ENCODE results near the gene C9orf153.

GRCh38 chr9:84207312-84207893 is 133.2 kb downstream of the SLC28A3 start:
- PRO-cap, 3 experiments, result no peak in any of the 3 experiments
- RAMPAGE, long total RNA, 4 experiments, result no peak in any of the 4 experiments
- RRBS, result no CpG with 5 or more reads among the region's 9 CpGs

DNA sequence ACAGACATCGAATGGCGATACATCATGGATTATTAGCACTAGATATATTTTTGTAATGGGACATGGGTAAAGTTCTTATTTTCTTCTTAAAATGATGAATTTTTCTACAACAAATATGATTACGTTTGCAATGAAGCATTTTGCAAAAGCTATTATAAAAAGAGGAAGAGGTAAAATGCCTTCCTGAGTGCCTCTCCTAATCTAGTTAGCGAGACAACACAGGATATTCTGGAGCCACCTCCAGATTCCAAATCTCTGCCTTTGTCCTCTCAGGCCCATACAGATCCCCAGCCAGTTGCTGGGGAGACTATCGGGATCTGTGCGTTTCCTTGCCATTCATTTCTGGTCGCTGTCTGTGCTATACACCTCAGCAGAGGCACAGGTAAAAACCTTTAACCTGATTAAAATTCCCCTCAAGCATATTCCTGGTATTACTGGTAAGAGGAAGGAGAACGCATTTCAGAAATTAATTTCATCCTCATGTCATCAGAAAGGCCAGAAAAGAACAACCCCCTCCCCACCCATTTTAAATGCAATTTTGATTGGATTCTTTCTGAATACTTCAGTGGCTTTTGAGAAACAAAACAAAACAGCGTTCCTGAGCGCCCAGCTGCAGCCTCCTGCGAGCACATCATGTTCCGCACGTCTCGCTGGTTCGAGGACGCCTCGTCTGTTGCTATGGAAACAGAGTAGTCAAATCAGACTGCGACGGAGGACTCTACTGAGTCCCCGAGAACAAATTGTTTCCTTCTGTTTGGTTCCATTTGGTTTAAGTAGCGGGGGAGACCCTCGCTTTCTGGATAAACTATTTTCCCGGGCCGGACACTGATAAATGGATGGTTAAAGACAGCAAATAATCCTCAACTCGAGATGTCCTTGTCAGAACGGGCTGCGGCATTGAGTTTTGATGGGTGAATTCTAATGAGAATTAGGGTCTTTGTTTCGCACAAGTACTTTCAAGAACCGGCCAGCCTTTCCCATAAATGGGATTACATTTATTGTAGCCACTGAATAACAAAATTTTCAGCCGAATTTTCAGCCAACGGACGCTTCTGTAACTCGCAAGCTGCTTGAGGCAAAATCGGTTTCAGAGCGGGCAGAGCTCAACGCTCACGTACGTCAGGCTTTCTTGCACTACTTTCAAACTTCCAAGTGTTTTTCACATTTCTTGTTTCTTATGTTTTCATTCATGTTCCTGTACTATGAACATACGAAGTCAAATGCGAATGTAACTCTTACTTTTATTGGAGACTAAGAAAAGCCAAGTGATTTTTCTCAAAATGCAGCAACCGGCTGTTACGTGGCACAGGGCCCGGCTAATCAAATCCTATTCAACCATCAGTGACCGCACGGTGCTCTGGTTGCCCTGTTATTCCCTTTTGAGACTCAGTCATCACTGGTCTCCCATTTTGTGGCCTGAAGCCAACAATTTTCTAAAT is 69.0 kb downstream of the SLC28A3 start:
- PRO-cap, 3 experiments, result peak in 1 of 3 experiments; most common plus-strand start position 696 of the sequence (in 1); most common minus-strand start position 622 of the sequence (in 1)
- RAMPAGE, long total RNA, 4 experiments, result no peak in any of the 4 experiments
- RRBS, result no CpG with 5 or more reads among the region's 45 CpGs

DNA sequence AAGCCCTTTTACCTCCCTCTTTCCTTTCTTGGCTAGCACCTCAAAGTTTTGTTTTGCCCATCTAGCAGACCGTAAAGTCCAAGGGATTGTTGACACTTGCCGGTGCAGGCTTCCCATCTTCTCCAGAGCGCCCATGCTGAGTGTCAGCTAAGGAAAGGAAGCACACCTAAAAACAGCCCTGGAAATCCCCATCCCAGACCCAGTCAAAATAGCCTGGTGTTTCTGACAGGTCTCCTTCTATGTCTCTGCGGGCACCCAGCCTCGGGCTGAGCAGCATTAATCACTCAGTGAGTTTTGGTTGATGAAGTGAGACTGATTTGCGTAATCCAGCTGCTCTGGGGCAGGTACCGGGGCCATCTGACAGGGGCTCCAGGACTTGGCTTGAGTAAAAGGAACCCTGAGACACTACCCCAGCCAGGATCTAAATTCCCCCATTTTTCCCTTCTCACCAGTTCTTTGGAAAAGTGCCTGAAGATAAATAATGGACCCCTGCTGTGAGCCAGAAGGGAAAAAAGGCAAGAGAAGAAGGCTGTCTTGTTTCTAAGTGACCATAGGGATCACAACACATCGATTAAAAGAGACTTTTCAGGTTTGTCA is 647 bp downstream of the SLC28A3 start:
- PRO-cap, 3 experiments, result no peak in any of the 3 experiments
- RAMPAGE, long total RNA, 4 experiments, result no peak in any of the 4 experiments
- RRBS, result no CpG with 5 or more reads among the region's 8 CpGs

DNA sequence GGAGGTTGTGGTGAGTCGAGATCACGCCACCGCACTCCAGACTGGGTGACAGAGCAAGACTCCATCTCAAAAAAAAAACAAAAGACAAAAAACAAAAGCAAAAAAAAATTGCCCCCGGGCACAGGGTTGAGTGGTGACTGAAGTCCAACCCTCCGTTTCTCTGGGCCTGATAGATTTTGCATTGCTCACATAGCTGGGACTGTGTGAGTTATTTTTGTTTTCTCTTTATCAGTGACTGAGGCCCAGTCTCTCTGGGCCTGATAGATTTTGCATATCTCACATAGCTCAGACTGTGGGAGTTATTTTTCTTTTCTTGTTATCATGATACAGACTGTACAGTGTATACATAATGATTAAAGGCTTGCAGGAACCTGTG is 2.5 kb upstream of the SLC28A3 start:
- PRO-cap, 3 experiments, result no peak in any of the 3 experiments
- RAMPAGE, long total RNA, 4 experiments, result no peak in any of the 4 experiments
- RRBS, result no CpG with 5 or more reads among the region's 5 CpGs

DNA sequence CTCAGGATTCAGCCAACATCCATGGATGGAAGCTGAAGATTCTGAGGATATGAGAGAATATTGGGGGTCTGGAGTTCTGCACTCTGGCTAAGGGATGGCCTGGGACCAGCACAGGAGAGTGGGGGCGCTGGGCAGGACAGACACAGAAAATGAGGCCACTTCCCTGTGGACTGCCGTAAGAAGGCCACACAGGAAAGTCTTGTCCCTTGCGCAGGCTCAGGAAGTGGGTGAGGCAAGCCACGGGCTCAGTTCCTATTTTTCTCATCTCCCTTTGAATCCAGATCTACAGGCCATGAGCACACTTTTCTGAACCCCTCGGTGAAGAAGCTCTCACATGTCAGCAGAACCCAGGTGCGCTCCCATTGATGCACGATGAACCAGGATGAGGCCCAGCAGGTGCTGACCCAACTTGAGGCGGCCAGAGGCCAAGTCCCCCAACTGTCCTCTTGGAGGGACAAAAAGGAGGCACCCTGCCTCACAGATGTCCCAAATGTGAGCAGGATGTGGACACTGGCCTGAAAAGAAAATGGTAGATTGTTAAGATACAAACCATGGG is 207.4 kb downstream of the AGTPBP1 start:
- PRO-cap, 3 experiments, result peak in 1 of 3 experiments; most common plus-strand start position 274 of the sequence (in 1); most common minus-strand start position 151 of the sequence (in 1)
- RAMPAGE, long total RNA, 4 experiments, result no peak in any of the 4 experiments
- RRBS, result no CpG with 5 or more reads among the region's 8 CpGs

- PRO-cap, 3 experiments, result no peak in any of the 3 experiments
- RAMPAGE, long total RNA, 4 experiments, result no peak in any of the 4 experiments
- RRBS, result no CpG with 5 or more reads among the region's 4 CpGs
These were observed 25.3 kb downstream of the AGTPBP1 start for GRCh38 chr9:85716357-85716963.

DNA sequence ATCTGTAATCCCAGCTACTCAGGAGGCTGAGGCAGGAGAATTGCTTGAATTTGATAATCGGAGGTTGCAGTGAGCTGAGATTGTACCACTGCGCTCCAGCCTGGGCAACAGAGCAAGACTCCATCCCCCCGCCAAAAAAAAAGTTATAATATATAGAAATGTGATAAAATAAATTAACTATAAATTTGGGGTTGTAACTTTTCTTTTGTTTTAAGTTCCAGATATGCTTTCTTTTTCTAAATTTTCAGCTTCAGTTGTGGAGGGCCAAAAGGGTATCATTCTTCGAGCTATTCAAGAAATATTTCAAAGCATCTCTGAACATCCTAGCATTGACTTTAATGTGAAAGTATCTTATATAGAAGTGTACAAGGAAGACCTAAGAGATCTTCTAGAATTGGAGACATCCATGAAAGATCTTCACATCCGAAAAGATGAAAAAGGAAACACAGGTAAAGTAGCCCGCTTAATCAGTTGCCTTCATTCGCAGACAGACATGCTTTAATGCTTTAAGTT is 80.9 kb upstream of the AGTPBP1 start:
- PRO-cap, 3 experiments, result no peak in any of the 3 experiments
- RAMPAGE, long total RNA, 4 experiments, result no peak in any of the 4 experiments
- RRBS, result no CpG with 5 or more reads among the region's 7 CpGs

GRCh38 chr9:85839256-85840443 is 97.9 kb upstream of the AGTPBP1 start:
- PRO-cap, 3 experiments, result no peak in any of the 3 experiments
- RAMPAGE, long total RNA, 4 experiments, result no peak in any of the 4 experiments
- RRBS, result no CpG with 5 or more reads among the region's 9 CpGs

DNA sequence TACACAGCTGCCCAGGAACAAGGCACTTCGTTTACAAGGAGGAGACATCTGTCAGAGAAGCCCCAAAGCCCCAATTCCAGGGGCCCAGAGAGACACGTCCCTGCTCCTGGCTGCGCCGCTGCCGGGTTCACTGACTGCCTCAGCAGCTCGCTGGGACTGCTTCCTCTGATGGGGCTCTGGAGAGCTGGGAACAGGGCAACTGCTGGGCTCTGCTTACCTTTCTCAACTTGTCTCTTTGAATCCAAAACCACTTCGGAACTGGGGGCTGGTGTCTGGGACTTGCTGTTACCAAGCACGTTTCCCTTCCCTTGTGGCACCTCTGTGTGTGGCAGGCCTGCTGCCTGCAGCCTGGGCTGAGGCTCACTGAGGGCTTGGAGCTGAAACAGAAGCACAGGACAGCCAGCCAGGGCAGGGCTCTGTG is 63.2 kb downstream of the GOLM1 start:
- PRO-cap, 3 experiments, result no peak in any of the 3 experiments
- RAMPAGE, long total RNA, 4 experiments, result start-site peak on the minus strand in 2 of 4 experiments, centred at positions 265 to 353 of the sequence, 61 to 115 reads per replicate
- RRBS, result no CpG with 5 or more reads among the region's 8 CpGs

DNA sequence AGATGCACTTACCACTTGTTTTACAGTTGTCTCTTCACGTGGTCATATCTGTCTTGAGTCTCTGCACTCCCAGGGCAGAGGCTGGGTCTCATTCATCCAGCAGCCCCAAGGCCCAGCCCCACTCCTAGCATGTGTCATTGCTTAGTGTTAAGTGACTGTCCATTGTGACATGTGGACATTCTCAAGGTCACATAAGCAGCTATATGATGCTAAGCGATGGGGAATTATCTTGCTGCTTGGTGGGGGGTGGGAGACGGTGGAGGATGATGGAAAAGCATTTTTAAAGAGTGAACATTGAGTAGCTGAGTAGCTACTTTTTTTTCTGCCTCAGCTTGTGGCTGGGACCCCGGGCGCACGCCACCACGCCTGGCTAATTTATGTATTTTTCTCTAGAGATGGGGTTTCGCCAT is at the start of gene C9orf153:
Gene C9orf153, minus strand, starts transcription at position 120 of the 410 bp plus-strand sequence.
- PRO-cap, 3 experiments, result no peak in any of the 3 experiments
- RAMPAGE, long total RNA, 4 experiments, result no peak in any of the 4 experiments
- RRBS, result no CpG with 5 or more reads among the region's 8 CpGs

- PRO-cap, 3 experiments, result no peak in any of the 3 experiments
- RAMPAGE, long total RNA, 4 experiments, result no peak in any of the 4 experiments
- RRBS, result no CpG with 5 or more reads among the region's 1 CpG
These were observed 153.2 kb upstream of the TUT7 start for GRCh38 chr9:86507484-86507706.

DNA sequence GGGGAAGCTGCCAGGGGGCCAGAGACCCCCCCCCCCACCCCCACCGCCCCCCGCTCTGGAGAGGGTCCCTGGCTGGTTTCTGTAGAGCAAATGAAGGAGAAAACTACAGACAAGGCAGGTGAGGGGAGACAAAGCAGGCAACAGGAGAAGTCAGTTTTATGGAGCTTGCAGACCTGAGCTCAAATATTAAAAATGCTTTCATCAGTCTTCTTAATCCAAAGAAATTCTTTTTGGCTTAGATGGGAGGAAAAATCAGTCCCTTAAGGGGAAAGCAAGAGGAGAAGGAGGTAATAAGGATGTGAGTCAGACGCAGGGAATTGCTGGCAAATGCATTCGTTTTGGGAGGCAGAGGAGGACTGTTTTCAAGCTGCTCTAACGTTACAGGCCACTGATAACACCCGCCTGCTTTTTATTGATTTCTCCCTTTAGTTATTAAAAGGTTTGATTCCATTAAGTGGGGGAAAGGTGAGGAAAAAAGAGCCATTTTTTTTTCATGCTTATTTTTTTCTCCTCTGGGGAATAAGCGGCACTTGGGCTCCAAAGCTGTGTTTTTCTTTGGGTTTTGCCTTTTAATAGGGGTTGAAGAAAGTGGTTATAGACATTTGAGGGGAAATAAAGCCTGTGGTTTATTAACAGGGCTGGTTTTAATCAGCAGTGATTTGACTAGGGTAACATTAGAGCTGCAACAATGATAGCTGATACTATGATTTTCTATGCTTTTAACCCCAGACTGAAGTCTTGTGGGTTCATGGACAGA is 225.4 kb downstream of the GAS1 start:
- PRO-cap, 3 experiments, result no peak in any of the 3 experiments
- RAMPAGE, long total RNA, 4 experiments, result no peak in any of the 4 experiments
- RRBS, result no CpG with 5 or more reads among the region's 7 CpGs

DNA sequence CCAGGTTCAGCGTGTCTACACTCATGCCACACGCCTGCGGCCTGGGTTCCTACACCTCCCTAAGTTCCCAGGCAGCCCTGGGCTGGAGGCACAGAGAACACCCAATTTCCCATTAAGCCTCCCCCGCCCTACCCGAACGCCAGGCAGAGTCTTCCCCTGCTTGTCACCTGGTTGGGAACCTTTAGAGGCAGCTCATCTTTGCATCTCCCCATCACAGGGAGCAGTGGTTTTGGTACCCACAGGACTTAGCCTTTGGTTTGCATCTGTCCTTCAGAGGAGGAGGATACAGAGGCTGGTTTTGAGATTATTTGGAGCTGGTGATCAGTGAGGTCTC is 196.5 kb downstream of the GAS1 start:
- PRO-cap, 3 experiments, result no peak in any of the 3 experiments
- RAMPAGE, long total RNA, 4 experiments, result no peak in any of the 4 experiments
- RRBS, result no CpG with 5 or more reads among the region's 6 CpGs

DNA sequence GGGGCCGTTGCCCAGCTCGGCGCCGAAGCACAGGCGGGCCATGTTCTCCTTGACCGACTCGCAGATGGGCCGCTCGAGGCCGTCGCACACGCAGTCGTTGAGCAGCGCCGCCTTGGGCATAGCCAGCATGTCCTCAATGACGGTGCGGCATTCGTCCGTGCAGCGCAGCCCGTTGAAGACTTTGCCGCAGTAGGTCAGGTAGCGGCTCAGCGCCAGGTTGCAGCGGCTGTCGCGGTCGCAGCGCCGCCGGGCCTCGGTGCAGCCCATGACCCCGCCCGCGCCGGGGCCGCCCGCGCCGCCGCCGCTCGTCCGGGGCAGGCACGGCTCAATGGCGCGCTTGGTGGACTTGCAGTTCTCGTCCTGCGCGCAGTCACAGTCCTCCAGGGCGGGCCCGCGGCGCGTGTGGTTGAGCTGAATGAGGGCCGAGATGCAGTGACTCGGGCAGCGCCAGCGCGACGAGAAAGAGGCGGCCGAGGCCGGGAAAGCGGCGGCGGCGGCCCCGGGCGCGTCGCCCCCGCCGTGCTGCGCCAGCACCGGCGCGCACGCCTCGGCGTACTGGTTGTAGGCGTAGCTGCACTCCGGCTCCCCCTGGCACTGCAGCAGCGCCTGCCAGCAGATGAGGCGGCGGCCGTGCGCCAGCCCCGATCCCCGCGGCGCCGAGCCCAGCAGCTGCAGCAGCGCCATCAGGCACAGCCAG is 1.1 kb downstream of the GAS1 start:
- PRO-cap, 3 experiments, result peak in 3 of 3 experiments; most common plus-strand start position 615 of the sequence (in 3); most common minus-strand start position 557 of the sequence (in 3)
- RAMPAGE, long total RNA, 4 experiments, result no peak in any of the 4 experiments
- RRBS, result 1% methylated on average over 8 of the region's 94 CpGs

DNA sequence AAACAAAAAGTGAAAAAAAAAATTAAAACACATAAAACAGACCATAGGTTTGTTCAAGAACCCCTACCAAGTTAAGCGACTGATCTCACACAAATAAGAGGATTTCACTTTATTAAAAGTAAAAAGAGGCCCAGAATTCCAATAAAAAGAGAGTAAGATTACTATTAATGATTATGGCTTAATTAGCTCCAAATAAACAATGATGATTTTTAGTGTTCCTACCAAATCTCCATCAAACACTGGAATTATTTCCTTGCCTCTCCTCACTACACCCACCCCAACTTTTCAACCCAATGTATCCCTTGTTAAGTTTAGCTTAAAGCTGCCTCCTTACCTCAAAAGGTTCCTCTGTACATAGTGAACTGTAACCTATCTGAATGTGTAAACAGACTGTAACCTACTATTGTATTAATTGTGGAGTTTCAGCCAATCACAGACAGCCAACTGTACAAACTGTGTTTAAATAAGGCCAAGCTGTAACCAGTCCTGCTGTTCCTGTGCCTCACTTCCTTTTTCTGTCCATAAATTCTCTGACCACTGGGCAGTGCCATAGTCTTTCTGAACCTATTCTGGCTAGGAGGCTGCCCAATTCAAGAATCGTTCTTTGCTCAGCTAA is 74.8 kb upstream of the DAPK1 start:
- PRO-cap, 3 experiments, result no peak in any of the 3 experiments
- RAMPAGE, long total RNA, 4 experiments, result no peak in any of the 4 experiments
- RRBS, result no CpG with 5 or more reads among the region's 2 CpGs

DNA sequence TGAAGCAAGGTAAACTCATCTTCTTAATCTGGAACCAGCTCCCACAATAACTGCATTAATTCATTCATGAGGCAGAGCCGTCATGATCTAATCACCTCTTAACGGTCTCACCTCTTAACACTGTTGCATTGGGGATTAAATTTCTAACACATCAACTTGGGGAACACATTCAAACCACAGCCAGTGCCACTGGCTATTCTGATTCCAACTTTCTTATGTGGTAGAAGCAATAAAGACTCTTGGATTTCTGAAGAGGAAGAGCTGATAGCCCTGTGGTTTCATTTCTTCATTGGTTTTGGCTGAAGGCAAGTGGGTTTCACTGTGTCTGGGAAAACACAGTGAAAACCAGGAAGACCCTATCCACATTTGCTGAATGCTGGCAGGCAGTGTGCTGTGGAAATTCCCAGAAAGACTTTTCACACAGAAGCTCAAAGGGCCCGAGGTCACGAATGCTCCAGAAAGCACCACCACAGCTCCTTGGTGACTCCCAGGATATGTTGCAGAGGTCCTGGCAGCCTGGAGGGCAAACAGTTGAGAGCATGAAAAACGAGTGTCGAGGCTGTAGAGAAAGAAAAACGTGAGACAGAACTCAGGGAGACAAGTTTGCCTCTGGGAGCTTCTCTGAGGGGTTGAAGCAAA is 67.1 kb downstream of the DAPK1 start:
- PRO-cap, 3 experiments, result no peak in any of the 3 experiments
- RAMPAGE, long total RNA, 4 experiments, result no peak in any of the 4 experiments
- RRBS, result no CpG with 5 or more reads among the region's 7 CpGs

- PRO-cap, 3 experiments, result no peak in any of the 3 experiments
- RAMPAGE, long total RNA, 4 experiments, result no peak in any of the 4 experiments
- RRBS, result no CpG with 5 or more reads among the region's 13 CpGs
These were observed 110.2 kb upstream of the CTSL start for GRCh38 chr9:87615351-87616490.

GRCh38 chr9:87725528-87725736 is 487 bp upstream of the CTSL start:
- PRO-cap, 3 experiments, result peak in 2 of 3 experiments; most common minus-strand start chr9:87725676 (in 1)
- RAMPAGE, long total RNA, 4 experiments, result no peak in any of the 4 experiments
- RRBS, result no CpG with 5 or more reads among the region's 9 CpGs

GRCh38 chr9:87729228-87729795 is 3.4 kb downstream of the CTSL start:
- PRO-cap, 3 experiments, result peak in 1 of 3 experiments; most common plus-strand start chr9:87729455 (in 1)
- RAMPAGE, long total RNA, 4 experiments, result no peak in any of the 4 experiments
- RRBS, result no CpG with 5 or more reads among the region's 3 CpGs

DNA sequence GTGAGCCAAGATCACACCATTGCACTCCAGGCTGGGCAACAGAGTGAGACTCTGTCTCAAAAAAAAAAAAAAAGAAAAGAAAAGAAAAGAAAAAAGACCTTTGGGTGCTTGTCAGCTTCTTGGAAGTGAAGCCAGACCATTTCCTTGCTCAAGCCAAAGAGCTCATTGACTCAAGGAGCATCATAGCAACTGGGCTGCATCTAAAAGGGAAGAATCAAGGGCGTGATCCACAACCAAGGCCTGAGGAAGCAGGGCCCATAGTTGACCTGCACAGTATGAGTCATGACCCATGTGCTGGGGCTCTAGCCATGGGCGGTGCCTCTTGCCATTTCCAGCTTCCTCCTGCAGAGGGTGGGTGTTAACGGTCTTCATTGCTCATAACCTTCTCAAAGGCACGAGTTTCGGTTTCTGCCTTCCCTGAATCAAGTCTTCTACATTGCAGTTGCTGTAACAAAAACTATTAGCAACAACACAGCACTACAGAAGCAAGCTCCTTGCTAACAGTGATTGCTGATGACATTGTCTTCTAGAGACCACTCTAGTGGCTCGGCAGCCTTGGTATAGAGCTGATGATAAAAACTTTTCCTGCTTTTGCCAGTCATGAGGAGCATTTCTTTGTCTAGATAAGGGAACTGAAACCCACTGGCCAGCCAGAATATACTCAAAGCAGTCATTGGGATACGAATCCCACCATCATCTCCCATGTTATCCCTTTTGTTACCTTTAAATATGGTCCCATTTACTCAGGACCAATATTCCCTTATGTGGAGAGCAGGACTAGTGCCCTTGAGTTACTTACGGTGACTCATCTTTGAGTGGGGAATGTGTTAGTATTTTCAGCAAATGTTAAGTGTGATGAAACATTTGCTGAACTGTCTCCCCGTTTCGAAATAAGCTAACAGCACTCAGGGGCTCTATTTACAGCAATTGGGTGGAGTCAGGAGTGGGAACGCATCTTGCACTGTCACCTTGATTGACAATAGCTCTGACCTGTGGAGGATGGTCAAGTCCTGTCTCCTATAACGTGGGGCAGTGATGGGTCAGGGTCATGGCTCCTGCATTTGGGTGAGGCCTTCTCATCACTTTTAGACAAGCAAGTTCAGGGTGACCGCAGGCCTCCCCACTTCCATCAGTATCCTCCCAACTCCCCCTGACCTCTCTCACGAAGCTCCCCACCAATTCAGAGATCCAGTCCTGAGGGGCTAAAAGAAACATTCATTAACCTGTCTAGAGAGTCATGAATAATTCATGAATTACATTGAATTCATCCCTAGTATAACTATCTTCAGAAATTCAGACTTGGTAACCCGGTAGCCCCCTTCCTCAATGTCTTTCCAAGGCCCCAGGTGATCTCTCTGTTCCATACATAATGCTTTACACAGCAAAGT is 67.2 kb downstream of the CTSL start:
- PRO-cap, 3 experiments, result peak in 2 of 3 experiments; most common plus-strand start position 398 of the sequence (in 1); most common minus-strand start position 163 of the sequence (in 1)
- RAMPAGE, long total RNA, 4 experiments, result no peak in any of the 4 experiments
- RRBS, result no CpG with 5 or more reads among the region's 15 CpGs